Aortic smooth muscle cell (primary cell): ENCODE data around the gene MEX3C.

- RRBS, result 90% methylated on average over 6 of the region's 12 CpGs
Measured at GRCh38 chr18:48896534-48897325, 54.0 kb downstream of the SMAD7 start.

- RRBS, result 3% methylated on average over 12 of the region's 22 CpGs
Measured at GRCh38 chr18:48901768-48902474, 48.8 kb downstream of the SMAD7 start.

DNA sequence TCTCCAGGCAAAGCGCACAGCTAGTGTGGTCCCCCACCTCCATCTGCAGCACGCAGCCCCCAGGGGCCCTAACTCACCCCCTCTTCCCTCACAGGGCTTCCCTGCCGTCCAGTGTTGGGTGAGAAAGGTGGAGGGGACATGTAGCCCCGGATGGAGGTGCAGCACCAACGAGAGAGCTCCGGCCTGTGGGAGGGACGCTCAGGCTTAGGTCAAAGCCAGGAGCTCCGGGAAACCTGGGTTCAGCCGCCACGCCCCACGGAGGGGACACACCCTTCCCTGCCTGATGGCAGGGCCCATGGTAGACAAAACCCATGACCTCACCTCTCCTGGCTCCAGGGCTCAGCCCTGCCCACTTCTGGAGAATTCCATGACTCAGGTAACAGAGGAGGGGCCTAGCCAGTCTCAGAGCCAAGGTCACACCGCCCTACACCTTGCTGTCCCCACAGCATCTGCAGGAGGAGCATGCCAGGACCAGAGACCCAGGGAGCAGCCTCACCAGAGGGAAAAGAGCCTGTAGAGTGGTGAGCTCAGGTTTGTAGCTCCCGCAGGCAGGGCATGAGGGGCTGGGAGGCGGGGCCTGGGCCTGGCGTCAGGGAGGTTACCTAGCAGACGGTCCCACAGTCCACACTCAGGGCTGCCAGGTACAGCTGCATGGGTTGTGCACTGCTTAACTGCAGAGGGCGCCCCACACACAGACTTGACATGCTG is 70.7 kb upstream of the SMAD7 start:
- RRBS, result 51% methylated on average over 3 of the region's 17 CpGs

DNA sequence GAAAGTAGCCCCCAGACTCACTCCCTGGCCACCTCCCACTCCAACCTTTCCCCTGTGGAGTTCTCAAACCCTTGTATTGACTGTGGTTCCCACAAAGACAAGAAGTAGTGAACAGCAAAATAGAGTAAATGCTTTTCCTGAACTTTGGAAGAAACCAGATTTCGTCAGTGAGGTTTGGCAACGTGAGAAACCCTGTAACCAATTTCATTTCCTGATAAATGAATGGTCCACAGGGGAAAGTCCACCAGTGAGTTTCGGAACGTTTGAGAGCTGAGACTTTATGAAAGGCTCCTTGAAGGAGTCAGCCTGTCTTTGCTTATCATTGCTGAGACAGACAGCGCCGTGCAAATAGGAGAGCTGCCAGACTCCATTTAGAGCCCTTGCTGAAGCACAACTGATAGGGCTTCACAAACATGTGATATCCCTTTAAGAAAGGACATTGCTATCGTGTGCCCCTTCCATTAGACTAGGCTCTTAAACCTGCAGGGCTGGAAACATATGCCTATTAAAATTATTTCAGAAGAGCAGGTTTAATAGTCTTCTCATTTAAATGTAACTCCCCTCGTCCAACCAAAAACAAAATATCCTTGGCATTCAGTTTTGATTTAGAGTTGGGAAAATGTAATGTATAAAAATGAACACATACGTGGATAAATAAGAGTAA is 121.8 kb upstream of the SMAD7 start:
- RRBS, result no CpG with 5 or more reads among the region's 9 CpGs

DNA sequence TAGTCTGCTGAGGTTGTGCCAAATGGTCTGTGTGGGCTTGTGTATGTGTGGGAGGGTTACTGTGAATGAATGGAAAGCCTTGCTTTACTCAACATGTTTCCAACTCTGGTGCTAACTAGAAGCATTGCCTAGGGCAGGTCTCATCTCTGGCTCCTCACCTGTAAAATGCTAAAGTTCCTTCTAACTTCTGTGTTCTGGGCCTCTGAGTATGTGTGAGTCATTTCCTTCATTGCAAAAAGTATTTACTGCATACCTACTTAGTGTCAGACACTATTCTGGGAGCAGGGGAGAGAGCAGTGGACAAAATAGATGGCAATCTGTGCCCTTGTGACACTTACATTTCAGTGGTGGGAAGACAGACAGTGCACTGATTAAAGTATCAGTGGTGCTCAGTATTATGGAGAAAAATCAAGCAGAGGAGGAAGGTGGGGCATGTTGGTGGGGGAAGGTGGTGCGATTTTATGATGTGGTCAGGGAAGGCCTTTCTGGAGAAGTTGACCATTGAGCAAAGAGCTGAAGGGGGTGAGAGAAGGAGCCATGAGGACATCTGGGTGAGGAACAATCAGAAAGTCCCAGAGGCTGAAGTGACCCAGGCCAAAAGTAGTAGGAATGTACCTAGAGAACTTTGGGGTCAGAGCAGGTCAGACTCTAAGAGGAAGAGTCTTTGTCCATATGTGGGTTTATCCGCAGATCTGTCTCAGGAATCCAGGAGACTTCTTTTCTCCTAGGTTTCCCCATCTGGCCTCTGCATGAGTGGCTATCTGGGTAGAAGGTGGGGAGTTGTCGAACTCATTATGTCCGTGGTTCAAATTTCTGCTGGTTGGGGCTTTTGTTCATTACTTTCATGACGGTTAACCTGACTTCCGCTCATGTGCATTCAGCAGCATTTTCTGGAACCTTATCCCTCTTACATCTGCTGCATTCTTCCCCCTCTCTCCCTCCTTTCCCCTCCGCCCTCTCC is 1.6 kb downstream of the LIPG start:
- RRBS, result no CpG with 5 or more reads among the region's 7 CpGs

DNA sequence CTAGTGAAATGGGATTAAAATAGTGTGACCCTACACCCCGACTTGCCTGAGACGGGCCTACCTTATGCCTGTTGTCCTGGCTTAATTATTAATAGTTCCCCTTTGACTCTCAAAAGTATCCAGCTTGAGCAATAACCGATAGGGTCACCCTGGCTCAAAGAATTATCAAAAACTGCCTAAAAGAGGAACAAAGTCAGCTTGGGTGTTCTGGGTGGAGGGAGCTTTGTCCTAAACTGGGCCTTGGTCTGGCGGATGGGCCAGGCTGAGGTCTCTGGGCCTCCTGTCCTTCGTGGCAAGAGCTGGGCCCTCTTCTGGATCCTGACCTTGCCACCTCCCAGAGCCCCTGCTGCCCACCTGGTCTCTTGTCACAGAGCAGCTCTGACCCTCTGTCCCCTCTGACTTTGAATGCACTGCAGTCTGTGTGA is 56.3 kb downstream of the ACAA2 start:
- RRBS, result no CpG with 5 or more reads among the region's 5 CpGs

DNA sequence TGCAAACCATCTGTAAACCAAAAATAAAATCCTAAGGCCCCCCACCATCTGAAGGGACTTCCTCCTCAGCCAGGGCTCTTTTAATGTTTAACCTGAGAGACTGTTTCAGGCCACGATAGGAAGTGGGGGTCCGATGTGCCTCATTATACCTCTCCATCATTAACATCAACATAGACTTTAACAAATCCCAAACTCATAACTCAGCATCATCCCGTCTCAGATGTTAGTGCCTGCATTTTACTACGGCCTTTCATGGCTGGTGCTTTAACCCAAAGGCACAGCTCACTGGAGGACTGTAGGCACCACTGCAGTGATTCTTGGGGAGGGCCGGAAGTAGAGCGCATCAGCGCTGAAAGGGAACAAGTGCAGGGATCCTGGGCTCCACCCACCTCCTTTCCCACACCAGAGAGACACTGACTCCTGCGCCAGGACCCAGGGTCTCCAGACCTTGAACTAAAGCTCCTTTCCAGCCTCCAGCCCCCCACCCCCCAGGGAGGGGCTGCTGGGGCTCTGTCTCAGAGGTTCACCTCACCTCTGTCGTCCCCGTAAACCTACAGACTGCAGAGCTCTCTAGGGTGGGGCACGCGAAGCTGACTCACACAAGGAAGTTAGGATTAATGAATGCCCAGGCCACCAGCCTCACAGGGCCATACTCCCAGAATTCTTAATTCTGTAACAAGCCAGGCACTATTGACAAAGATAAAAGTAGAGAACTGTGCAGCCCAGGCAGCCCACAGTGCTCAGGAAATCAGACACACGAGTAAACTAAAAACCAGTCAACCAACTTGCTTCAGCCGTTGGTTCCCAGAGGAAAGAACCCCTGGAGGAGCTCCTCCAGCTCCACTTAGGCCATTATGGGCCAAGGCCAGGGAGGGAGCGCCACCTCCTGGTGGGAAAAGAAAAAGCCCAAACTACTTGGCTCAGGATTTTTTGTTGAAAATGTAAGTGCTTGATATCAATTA is 45.0 kb upstream of the ACAA2 start:
- RRBS, result no CpG with 5 or more reads among the region's 15 CpGs

DNA sequence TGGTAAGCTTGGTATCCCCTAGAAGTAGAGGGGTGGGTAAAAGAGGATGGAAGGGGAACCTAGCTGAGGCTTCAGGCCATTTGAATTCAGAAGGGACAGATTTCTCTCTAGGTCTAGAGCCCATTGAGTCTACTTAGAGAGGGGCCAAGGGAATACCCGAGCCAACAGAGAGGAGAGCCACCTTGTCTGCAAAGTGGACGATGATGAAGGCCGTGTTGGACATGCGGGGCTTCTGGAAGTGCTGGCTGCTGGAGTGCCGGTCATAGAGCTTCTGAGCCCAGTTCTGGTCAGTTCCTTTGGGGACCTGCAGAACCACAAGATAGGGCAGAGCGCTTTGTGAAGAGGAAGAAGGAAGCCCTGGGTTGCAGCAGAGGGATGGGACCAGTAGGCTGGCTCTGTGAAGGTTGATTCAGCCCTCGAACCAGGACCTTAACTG is 140.8 kb upstream of the ACAA2 start:
- RRBS, result no CpG with 5 or more reads among the region's 7 CpGs

DNA sequence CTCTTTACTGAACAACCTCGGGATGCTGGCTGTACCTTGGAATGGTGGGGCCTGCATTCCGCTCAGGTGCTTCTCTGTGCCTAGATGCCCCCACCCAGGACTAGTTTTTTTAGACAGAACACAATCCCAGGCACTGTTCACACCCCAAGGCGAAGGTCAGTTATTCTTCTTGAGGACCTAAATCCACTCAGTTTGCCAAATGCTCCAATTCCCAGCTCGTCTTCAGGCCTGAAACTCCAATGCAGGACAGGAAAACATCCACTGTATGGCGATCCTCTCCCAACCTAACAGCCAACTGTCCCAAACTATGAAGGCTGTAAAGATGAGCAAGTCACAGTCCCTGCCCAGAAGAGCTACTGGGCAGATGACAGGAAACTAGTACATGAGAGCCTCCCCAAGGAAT is 154.4 kb upstream of the ACAA2 start:
- RRBS, result no CpG with 5 or more reads among the region's 5 CpGs

- RRBS, result no CpG with 5 or more reads among the region's 12 CpGs
Measured at GRCh38 chr18:50159607-50160101, 35.3 kb downstream of the MYO5B start.

DNA sequence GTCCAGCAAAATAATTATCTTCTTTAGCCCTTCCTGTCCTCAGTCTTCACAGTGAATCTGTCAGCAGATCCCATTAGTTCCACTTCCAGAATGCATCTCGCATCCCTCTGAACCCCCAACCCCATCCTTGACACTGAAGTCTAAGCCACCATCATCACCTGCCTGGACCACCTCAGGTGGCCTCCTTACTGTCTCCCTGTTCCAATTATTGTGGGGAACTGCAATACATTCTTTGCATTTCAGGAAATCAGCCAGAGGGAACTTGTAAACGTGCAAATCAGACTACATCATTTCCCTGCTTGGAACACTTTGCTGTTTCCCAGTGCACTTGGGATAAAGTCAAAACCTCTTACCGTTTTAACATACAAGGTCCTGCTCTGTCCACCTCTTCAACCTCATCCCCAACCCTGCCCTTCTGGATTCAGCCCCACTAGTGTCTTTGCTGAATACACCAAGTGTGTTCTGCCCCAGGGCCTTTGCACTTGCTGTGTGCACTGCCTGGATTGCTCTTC is 63.6 kb downstream of the MAPK4 start:
- RRBS, result no CpG with 5 or more reads among the region's 3 CpGs

- RRBS, result no CpG with 5 or more reads among the region's 4 CpGs
Measured at GRCh38 chr18:50654112-50654628, 94.3 kb downstream of the MAPK4 start.

DNA sequence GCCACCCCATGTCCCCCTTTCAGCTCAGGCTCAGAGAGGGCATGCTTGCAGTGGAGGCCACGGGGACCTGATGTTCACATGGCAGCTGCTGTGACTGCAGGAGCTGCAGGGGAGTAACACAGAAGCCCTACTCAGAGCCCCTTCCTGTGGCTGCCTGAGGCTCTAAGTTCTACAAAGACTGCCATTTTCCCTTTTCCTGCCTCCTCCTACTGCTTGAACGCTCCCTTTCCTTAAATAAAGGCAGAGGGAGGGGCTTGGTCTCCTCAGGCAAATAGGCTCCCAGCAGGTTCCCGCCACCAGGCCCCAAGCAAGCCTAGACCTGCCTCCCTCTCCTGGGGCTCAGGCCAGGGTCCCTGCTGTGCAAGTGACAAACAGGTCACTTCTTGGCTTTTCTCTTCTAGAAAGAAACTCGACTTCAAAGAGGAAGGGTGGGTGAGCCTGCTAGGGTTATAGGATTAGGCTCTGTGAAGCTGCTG is 71.6 kb downstream of the MRO start:
- RRBS, result no CpG with 5 or more reads among the region's 4 CpGs

DNA sequence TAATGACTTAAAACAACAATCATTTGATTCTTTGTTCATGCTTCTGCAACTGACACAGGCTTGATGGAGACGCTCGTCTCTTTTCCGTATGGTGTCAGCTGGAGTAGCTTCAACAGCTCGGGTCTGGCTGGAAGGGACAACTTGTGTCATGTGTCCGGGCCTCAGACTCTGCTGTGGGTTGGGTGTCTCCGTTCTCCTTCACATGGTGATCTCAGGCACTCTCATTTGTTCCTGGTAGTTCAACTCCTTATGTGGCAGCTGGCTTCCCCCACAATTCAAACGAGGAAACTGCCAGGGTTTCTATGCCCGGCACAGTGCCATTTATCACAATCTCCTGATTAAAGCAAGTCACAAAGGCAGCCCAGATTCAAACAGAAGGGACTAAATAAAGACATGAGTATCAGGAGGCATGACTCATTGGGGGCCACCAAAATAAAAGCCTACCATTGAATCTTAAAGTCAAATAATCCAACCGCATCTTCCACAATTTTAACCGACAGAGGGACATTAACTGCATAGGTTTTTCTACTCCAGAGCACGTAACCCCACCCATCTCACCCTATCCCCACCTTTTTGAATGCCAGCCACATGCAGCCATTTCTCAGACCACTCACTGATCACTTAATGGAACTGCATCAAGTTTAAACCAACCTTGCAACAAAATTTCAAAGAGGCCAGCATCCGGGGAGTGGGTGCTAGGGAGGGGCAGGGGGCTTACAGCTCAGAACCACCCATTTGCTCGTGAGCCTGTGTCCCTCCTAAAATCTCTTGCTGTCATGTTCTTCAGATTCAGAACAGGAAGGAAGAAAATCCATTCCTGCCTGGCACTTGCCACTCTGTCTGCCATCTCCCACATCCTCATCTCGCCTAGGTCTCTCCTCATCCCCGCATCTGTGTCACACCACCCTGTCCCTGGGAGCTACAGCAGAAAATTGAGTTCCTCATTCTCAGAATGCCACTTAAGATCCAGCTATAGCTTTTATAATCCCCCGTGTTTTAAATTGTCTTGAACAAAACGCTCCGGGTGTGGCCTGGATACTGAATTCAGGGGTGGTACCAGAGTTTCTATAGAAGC is 22.4 kb downstream of the MRO start:
- RRBS, result no CpG with 5 or more reads among the region's 18 CpGs

DNA sequence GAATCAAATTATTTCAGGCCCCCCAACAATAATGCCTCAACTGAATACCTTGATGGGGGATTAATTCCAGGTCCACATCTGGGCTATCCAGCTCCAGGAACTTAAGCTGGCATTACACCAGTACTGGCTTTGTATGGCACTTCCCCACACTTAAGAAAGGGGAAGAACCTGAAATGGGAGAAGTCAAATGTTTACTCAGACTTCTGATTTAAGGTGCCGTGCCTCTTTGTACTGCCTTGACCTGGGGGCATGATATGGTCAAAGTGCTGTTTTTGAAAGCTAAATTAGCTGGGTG is 24.2 kb upstream of the ME2 start:
- RRBS, result no CpG with 5 or more reads among the region's 1 CpG

GRCh38 chr18:51048789-51049399 is 18.9 kb downstream of the SMAD4 start:
- RRBS, result no CpG with 5 or more reads among the region's 8 CpGs

DNA sequence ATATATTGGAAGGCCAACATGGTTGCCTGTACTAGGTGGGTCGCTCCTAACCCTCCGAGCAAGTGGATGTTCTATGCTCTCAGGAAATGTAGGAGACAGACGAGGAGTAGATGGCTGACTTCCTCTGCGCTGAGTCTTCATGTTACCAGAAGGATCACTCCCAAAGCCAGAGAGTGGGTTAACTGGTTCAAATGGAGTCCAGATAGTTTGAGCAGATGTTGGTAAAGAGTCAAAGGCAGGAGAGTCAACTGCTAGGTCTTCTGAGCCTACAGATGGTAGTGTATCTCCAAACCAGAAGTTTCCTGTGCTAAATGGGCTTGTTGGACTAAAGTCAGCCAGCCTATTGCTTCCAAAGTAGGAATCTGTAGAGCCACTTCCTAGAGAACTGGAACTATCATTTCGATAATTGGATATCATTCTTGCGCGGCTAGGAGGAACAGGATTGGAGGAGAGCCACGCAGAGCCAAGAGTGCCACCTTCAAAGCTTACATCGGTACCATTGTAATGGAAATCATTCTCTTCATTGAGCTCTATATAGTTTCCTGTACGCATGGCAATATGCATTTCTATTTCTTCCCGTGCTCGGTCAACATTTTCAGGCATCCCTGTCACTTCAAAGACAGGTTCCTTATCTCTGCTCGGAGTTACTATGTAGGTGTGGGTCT is 20.7 kb downstream of the MEX3C start:
- RRBS, result no CpG with 5 or more reads among the region's 13 CpGs

GRCh38 chr18:51194462-51195059 is 2.9 kb downstream of the MEX3C start:
- RRBS, result no CpG with 5 or more reads among the region's 4 CpGs

DNA sequence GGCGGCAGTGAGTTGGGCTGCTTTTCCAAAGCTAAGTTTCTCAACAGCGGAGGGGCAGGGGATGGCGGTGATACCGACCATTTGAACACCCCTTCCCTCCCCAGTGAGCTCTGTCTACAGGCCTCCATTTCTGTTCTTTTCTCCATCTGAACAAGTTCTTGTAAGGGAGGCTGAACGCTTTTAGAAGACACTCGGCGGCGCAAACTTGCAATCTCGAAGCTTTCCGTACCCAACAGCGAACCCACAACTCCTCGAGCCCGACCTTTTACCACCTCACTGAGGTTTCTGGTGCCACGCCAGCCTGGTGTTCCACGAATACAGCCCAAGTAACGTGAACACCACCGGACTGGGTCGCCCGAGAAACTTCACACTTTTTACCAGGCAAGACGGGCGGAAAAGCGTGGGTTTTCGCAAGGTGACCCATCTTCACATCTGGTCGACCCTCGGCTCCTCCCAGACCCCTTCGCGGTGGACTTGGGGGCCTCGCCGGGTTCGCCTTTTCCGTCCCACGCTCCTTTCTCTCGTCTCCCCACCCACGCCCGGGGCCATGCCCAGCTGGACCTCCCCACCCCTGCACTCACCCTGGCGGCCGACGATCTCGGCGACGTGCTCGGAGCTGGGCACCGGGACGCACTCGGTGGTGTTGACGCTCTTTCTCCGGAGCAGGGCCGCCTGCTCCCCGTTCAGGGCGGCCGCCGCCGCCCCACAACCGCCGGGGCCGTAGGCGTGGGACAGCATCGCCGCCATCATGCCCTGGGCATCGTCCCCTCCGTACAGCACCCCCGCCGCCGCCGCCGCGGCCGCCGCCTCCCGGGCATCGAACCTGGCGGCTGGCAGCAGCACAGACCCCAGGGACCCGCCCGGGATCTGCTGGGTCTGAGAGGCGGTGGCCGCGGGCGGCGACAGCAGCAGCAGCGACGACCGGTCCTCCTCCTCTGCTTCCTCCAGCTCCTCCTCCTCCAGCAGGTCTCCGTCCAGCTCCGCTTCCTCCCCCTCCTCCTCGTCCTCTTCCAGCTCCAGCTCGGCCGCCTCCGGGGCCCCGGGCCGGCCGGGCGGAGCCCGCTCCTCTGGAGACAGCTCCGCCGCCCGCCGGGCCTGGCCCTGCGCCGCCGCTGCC is 1.1 kb downstream of the MEX3C start:
- RRBS, result 1% methylated on average over 34 of the region's 100 CpGs

DNA sequence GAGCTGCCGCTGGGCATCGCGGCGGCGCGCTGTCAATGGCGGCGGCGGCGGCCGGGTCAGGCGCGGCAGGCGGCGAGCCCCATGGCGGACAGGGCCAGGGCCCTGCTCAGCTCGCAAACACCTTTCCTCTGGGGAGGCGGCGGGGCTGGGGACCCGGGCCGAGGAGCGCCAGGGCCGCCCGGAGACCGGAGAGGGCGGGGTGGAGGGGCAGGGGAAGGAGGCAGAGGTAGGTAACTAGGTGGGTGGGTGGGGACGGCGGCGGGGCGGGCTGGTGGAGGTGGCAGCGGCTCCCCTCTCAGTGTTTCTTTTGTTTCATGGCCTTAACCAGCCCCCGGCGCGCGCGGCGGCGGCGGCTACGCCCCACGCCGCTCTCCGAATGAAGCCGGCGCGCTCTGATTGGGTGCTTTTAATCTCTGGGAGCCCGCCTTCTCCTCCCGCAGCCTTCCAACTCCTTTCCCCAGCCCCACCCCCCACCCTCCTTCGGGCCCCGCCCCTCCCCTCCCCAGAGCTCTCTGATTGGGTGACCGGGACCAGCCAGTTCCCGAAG is at the start of gene MEX3C:
TSS of gene MEX3C (minus strand) at position 378 of the 547 bp plus-strand sequence.
- RRBS, result 1% methylated on average over 32 of the region's 52 CpGs